Fibroblast of the aortic adventitia (primary cell): ENCODE results near the gene MMP23B.

DNA sequence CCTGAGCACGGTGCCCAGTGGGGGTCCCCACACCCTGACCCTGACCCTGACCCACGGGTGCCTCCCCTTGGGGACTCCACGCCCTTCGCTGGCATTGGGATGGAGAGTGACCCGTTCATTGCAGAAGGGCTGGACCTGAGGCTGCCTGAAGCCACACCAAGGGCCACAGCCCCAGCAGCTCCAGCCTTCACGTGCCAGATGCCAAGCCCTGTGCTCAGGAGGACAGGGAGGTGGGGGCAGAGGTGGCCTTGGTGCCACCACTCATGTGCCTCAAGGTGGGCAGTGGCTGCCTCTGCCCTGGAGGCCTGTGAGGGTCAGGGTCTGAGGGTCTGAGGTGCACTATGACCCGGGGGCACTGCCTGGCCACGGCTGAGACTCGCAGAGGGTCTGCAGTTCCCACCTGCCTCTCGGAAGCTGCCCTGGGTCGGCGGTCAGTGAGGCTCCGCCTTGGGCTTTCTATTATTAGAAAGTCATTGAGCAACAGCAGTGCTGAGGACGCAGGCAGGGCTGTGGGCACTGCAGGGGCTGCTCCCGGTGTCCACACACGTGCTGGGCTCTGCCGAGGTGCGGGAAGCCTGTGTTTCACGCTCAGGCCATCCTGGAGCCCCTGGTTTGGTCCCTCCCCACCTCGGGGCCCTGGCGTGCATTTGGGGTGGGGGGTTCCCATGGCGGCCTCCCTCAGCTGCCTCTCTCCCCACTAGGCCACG lies 7.0 kb downstream of the TMEM240 start:
- CAGE, long polyA plus RNA, result no peak

GRCh38 chr1:1551575-1552337 lies 11.3 kb upstream of the TMEM240 start:
- CAGE, long polyA plus RNA, result no peak

GRCh38 chr1:1624938-1625494 lies 7.0 kb upstream of the MMP23B start:
- CAGE, long polyA plus RNA, result no peak

DNA sequence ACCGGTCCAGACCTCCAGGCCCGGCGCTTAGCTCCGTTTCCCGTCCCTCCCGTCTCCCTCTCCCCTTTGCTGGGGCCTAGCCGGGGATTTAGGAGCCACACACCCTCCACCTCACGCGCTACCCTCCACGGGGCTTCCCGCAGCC lies 736 bp upstream of the MMP23B start:
- CAGE, long polyA plus RNA, result no peak

DNA sequence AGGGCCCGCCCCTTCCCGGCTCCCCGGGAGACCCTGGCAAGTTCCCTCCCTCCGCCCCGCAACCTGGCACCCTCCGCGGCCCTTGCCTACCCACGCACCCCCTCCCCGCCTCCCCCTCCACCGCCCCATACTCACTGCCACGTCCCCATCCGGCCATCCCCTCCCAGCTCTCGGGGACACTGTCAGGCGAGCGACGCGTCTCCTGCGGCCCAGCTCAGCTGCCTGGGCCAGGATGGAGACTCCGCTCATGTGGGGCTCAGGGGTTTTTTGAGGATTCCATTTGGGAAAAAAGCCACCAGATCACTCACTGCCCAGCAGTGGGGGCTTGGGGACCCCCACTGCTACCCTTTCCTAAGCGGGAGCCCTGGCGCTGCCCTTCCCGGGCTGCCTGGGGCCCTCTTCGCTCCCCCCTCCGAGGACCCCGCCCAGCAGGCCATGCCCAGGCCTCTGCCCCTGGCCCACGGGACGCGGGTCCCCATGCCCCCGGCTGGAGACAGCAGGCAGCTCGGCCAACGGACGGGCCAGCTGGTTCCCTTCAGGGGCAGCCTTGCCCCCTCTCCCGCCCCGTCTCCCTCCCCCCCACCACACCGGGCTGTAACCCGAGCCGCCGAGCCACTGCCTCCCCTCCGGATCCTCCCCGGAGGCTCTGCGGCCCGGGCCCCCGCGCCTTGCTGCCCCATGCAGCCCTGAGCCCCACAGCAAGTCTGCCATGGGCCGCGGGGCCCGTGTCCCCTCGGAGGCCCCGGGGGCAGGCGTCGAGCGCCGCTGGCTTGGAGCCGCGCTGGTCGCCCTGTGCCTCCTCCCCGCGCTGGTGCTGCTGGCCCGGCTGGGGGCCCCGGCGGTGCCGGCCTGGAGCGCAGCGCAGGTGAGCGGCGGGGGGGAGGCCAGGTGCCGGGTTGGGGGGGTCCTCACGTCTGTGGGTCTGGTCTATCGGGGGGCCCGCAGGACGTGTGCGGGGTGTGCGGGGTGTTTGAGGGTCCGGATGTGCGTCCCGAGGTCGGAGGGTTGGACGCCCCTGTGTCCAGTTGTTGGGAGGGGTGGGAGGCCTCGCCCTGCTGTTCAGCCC lies at the start of gene MMP23B:
Gene MMP23B, plus strand, starts transcription at position 664 of the 1,066 bp plus-strand sequence.
- CAGE, long polyA plus RNA, result no peak

- CAGE, long polyA plus RNA, result no peak
Observed at GRCh38 chr1:1661885-1662657, 3.3 kb upstream of the CDK11B start.

DNA sequence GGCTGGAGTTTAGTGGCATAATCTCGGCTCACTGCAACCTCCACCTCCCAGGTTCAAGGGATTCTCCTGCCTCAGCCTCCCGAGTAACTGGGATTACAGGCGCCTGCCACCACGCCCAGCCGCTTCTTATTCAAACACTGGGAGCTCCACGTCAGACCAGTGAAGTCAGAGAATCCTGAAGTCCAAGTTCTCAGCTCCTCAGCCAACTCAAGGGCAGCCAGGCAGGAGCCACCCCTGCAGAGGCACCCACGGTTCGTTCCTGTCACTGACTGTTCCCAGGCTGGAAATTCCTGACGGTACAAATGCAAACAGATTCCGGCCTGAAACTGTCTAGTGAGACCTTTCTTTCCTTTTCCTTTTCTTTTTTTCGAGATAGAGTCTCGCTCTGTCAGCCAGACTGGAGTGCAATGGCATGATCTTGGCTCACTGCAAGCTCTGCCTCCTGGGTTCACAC lies 11.7 kb downstream of the SLC35E2B start:
- CAGE, long polyA plus RNA, result no peak

GRCh38 chr1:1838874-1840013 lies 51.6 kb downstream of the GNB1 start:
- CAGE, long polyA plus RNA, result no peak

- CAGE, long polyA plus RNA, result no peak
Observed at GRCh38 chr1:1889671-1890677, 913 bp downstream of the GNB1 start.

GRCh38 chr1:1891149-1891304 lies 140 bp upstream of the GNB1 start:
- CAGE, long polyA plus RNA, result no peak

GRCh38 chr1:2048396-2048647 lies 1.9 kb upstream of the PRKCZ start:
- CAGE, long polyA plus RNA, result no peak

DNA sequence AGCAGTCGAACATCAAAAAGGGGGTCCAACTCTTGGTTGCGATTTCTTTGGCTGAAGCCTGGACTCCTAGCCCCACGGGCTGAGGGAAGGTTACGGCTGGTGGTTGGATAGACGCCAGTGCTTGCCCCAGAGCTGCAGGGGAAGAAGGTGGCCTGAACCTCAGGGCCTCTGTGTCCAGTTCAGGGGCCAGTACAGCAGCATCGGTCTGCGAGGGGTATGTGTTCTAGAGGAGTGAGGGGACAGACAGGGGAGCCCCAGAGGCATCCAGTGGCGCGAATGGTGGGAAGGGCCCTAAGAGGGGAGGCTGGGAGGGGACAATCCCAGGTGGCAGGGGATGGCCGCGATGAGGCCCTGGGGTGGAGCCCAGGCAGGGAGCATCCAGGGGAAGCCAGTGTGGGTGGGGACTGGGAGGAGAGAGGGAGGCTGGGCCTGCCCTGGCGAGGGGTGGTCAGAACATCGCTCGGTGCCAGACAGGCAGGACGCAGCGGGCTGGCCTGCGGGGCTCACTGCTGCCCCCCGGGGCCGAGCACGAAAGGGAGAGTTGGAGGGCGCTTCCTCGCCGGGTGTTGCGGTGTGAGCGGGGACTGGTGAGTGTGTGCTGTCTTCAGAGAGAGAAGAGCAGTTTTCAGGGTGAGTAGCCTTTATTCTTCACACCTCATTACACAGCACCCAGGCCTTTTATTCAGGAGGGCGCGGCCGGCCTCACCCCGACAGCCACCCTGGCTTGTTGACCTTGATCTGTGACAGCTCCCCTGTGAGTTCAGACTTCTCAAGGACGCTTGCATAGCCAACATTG lies 54.3 kb downstream of the PRKCZ start:
- CAGE, long polyA plus RNA, result no peak

DNA sequence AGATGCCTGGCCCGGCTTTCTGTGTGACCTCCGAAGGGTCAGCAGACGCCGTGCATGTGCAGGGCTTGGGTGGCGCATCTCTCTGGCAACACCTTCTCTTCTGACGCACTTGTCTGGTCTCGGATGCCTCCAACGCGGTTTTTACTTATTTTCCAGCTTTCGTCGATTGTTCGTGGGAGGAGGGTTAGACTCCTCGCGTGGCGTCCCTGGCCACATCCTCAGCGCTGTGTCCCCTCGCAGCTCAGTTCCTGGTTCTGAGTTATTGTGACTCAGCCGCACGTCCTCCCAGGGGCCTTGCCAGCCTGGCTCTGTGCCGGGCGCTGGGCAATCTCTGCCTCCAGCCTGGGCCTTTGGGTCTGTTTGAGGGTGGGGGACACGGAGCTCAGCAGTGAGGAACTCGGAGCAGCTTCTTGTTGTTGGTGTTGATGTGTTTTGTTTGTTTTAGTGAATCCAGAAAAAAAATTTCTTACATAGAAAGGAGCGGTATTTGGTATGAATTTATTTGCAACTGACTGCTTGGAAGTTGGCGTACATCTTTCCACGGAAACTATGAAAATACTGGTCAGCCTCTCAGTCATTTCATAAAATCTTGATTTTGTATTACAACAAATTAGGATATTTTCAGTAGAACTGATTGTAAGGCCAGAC lies 69.7 kb downstream of the FAAP20 start:
- CAGE, long polyA plus RNA, result no peak

- CAGE, long polyA plus RNA, result no peak
Observed at GRCh38 chr1:2204104-2204975, 9.8 kb upstream of the FAAP20 start.

DNA sequence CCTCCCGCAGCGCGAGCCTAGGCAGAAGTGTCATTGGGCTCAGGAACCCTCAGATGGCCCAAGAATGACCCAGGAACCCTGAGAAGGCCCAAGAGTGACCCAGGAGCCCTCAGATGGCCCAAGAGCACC lies 14.7 kb upstream of the SKI start:
- CAGE, long polyA plus RNA, result no peak

DNA sequence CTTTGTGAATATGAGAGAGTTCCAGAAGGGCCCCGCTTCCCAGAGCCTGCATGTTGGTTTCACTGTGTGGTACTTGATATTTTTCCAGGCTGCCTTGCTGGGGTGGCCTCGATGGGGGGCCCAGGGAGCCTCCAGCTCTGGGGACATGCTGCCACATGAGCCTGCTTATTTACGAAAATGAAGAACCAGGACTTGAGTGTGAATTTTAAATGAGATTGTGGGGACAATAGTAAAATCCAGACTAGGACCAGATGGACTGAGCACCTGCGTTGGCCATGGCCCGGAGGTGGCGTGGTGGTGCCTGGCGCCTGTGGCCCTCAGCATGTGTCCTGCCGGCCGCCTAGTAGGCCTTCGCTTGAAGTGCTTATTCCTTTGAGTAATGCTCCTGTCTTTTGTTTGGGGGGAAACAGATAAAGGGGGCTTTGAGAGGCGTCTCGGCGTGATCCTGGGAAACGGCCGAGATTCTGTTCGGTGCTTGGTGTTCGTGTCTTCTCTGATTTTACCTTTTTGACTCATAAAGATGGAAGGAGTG lies 7.5 kb downstream of the SKI start:
- CAGE, long polyA plus RNA, result no peak

DNA sequence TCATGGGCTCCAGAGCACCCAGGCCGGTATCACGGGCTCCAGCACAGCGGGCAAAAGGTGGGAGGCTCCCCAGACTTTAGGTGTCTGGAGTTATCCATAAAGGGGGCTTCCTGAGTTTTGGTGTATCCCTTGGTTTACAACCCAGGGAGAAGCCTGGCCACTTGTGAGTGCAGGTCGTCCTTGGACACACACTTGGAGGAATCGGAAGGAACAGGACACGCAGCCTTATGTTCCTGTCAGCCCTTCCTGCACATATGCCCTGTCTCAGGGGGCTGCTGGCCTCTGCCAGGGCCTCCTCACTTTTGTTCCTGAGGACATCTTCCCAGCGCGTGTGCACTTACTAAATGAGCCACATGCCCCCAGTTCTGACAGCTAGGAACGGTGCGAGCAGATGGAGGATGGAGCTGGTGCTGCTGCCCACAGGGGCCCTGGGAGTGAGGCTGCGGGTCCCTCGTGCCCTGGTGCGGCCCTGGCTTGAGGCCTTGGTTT lies 25.2 kb downstream of the SKI start:
- CAGE, long polyA plus RNA, result no peak

DNA sequence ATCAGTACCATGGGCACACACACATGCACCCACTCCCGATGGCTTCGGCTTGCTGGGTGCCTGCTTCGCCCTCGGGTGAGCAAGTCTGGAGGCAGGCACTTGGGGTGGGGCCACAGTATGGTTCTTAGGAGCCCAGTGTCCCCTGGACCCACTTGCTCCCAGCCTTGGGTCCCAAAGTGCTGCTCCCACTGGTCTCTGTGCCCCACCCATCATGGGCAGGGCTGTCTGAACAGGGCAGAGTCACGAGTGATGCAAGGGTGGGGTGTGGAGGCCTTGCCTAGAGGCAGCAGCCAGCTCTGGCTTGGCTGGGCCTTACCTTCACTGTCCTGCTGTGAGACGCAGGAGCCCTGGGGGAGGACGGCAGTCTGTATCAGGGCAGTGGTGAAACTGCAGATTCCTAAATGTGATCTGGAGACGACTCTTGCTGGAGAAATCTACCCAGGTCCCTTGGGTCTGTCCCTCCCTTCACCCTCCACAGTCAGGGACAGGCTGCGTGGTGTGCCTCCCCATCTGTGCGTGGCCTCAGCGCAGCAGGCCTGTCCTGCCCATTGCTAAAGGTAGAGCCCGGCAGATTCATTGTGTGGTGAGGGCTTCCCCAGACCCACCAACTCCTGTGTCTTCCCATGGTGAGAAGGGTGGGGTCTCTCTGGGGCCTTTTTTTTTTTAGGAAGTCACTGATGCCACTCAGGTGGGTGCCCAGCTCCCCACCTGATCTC lies 50.0 kb downstream of the SKI start:
- CAGE, long polyA plus RNA, result no peak

DNA sequence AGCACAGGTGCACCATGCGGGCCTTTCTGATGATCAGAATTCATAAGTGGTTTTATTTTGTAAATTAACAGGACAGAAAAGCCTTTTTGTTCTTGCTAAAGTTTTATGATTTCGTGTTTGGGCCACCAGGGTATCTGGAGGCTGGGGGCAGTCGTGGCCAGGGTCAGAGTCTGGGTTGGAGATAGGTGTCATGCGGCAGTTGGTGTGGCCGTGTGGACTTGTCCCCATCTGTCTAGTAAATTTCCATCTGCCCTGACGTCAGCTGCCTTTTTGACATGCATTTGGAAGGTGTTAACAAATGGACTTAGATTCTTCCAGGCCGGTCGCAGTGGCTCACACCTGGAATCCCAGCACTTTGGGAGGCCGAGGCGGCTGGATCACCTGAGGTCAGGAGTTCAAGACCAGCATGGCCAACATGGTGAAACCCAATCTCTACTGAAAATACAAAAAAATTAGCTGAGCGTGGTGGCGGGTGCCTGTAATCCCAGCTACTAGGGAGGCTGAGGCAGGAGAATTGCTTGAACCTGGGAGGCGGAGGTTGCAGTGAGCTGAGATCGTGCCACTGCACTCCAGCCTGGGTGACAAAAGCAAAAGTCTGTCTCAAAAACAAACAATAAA lies 56.9 kb downstream of the SKI start:
- CAGE, long polyA plus RNA, result no peak

DNA sequence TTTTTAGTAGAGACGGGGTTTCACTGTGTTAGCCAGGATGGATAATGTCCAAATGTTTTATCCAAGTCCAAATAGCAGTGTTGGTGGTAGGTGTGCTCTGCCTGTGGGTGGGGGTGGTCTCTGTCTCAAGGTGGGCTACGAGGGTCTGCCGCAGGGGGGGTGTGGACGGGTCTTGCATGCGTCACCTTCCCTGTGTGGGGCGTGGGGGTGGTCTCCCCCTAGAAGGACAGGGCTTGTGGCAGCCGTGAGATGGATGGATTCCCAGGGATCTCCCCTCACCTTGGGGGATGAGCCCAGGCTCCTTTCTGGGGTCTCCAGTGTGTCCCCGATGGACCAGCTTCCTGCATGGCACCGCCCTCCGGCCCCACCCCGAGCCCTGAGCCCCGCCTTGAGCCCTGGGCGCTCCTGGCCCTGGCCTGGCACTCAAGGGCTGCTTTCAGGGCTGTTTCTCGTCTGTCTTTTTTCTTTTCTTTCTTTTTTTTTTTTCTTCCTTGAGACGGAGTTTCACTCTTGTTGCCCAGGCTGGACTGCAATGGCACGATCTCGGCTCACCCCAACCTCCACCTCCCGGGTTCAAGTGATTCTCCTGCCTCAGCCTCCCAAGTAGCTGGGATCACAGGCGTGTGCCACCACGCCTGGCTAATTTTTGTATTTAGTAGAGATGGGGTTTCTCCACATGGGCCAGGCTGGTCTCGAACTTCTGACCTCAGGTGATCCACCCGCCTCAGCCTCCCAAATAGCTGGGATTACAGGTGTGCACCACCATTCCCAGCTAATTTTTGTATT lies 59.6 kb downstream of the SKI start:
- CAGE, long polyA plus RNA, result no peak